Aorta (tissue), 1 donor: ENCODE data around the gene ZNF84.

GRCh38 chr12:133037157-133038243, at the start of gene ZNF84:
TSS of gene ZNF84 (plus strand) at chr12:133037509.
- PRO-cap: unidirectional peak, plus-strand start at chr12:133037554